HT1080 (cell line): ENCODE data around the gene C6orf118.

DNA sequence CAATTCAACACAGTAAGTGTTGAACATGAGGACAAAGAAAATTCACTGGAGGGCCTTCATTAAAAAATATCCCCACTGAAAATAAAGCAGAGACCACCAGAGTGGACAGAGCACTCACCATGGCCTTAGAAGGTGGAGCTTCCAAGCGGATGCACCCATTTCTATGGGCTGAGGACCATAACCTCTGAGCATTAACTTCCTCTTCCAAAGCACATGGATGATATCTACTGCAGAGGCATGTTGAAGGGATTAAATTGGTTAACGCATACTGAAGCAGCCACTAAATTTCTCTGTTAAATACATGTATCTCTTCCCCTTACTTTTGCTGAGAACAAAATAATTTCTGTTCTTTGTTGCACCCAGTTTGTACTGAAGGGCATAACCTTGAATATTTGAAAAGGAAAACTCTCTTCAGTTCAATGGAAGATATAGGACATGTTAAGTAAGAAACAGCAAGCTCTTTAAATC is 204.1 kb upstream of the QKI start:
RAMPAGE:
- cytosol, long total RNA = no peak
- long total RNA = no peak
- nucleus, long total RNA = no peak

RAMPAGE:
- cytosol, long total RNA = no peak
- long total RNA = no peak
- nucleus, long total RNA = no peak
These were observed 154.5 kb upstream of the QKI start for GRCh38 chr6:163260000-163260425.

DNA sequence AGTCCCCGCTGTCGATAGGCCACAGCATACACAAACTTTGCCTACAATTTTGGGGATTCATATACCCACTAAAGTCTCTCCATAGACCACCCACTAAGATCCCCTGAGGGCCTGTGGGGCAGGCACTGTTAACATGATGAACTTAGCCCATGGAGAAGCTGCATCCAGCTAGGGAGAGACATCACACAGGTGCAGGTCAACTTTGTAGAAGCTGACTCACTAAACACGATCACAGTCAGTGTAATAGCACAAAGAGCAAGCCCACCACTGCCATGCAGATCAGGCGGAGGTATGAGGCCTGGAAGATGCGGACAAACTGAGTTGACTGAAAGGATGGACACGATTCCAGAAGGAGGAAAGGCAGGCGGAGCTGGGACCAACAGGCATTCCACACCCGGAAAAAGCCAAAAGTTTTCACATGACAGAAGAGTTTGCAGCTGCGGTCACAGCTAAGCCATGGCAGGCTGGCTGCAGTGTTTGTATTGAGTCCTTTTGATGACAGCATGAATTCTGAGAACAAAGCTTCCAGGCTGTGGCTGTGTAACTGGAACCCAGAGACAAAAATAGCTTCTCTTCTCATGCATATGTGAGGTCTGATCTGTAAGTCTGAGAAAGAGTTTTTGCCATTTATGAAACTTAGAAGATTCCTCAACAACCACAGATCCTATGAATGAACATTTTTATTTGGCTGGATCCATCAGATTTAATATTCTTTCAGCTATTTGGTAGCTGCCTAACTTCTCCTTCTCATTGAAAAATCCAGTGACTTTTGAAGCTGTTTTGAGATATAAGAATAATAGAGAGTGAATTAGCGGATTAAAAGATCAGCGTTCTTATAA is 75.5 kb upstream of the QKI start:
RAMPAGE:
- cytosol, long total RNA = no peak
- long total RNA = no peak
- nucleus, long total RNA = no peak

RAMPAGE:
- cytosol, long total RNA = no peak
- long total RNA = no peak
- nucleus, long total RNA = no peak
These were observed 72.9 kb upstream of the QKI start for GRCh38 chr6:163341425-163342250.

RAMPAGE:
- cytosol, long total RNA = no peak
- long total RNA = no peak
- nucleus, long total RNA = no peak
These were observed 59.2 kb upstream of the QKI start for GRCh38 chr6:163354889-163356051.

GRCh38 chr6:163412935-163413779 is 1.4 kb upstream of the QKI start:
RAMPAGE:
- cytosol, long total RNA = no peak
- long total RNA = no peak
- nucleus, long total RNA = no peak

DNA sequence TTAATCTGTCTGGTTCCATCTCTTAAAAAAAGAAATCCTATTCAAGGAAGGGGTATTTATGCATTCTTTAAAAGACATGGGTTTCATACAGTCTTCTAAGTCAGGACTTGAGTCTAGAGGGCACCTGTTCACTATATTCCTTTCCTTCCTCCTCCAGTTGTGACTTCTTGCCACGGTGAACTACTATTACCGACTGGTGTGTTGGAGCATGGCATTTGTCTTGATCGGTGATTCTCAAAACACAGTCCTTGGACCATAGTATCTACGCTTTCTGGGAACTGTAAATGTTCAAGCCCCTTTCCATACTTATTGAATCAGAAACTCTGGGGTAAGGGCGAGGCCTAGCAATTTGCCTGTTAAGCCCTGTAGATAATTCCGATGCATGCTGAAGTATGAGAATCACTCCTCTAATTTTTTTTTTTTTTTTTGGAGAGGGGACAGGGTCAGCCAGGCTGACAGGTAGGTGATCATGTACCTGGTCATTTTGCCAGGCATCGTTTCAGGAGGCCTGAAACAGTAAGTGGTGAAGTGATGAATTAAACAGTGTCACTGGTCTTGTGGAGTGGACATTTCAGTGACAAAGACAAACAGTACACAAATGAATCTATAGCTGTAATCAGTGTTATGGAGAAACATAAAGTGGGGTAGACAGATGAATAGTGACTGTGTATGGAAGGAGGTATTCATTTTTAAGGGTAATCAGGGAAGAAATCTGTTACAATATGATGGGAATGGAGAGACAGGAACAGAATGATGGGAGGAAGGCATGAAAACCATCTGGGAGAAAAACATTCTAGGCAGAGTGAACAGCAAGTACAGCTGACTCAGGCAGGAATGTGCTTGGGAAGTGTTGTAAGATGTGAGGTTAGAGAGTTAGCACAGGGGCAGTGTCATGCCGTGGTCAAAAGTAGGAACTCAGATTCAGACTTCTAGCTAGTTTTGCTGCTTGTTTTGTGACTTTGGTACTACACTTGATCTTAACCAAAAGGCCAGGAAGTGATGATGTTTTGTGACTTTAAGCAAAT is 43.0 kb downstream of the QKI start:
RAMPAGE:
- cytosol, long total RNA = no peak
- long total RNA = no peak
- nucleus, long total RNA = no peak

RAMPAGE:
- cytosol, long total RNA = no peak
- long total RNA = no peak
- nucleus, long total RNA = no peak
These were observed 45.7 kb downstream of the QKI start for GRCh38 chr6:163460029-163460767.

DNA sequence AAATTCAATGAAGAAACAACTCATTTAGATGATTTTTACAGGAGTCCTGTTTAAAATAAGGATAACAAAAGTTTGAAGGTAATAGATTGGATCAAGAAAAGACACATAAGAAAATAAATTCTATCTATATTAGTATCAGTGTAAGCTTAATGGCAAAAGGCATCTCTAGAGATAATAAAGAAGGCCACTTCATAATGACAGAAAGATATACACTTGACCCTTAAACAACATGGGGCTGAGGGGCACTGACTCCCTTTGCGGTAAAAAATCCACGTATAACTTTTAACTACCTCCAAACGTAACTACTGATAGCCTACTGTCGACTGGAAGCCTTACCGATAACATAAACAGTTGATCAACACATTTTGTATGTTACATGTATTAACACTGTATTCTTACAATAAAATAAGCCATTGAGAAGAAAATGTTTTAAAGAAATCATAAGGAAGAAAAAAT is 57.3 kb downstream of the QKI start:
RAMPAGE:
- cytosol, long total RNA = no peak
- long total RNA = no peak
- nucleus, long total RNA = no peak

DNA sequence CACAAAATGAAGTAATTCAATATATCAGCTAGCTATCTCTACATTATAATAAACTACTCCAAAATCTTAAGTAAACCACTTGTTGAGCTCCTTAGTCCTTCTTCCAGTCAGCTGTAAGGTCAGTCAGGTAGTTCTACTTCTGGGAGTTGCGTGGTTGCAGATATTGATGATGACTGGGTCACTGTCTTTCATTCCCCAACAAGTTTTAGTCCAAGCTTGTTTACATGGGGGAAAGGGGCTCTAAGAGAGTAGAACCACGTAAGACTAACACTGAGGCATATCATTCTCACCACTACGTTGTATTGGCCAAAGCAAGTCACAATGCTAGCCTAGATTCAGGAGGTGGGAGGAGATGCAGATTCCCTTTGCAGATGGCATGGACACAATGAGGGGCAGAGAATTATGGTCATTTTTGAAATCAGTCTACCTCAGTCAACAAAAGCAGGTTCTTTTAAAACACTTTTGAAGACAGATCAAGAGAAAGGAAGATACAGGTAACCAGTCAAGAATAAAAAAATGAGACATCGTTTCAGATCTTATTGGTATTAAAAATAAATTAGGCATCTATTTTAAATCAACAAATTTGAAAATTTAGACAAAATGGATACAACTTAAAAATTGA is 58.6 kb downstream of the QKI start:
RAMPAGE:
- cytosol, long total RNA = no peak
- long total RNA = no peak
- nucleus, long total RNA = no peak

RAMPAGE:
- cytosol, long total RNA = no peak
- long total RNA = no peak
- nucleus, long total RNA = no peak
These were observed 79.7 kb downstream of the QKI start for GRCh38 chr6:163494155-163494663.

DNA sequence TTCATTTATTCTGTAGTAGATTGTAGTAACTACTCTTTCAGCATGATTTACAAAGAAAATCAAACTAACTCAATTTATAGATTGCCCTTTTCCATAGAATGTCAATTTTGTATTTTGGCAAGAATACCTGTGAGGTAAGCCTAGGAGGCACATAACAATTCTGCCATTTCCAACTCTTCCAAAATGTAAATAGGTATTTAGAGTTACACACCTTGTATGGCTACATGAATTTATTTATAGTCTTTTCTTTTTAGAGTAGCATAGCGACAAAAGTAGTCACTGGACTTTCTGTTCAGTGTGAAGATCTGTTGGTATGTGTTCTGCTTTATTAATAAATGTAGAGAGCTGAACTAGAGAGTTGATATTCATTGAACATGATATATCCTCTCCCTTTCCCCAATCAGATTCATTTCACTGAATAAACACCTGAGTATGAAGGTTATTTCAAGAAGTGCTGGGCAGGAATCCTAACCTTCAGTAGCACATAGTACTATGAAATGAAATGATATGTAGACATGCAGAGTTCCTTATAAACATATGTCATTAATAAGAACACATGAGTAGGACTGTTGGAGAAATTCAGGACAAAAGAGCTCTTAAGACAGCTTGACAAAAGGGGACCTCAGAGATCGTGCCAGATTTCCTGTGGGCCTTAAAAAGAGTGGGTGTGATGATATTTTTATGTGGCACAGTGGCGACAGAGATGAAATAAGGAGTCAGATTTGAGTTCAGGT is 104.4 kb downstream of the QKI start:
RAMPAGE:
- cytosol, long total RNA = no peak
- long total RNA = no peak
- nucleus, long total RNA = no peak

DNA sequence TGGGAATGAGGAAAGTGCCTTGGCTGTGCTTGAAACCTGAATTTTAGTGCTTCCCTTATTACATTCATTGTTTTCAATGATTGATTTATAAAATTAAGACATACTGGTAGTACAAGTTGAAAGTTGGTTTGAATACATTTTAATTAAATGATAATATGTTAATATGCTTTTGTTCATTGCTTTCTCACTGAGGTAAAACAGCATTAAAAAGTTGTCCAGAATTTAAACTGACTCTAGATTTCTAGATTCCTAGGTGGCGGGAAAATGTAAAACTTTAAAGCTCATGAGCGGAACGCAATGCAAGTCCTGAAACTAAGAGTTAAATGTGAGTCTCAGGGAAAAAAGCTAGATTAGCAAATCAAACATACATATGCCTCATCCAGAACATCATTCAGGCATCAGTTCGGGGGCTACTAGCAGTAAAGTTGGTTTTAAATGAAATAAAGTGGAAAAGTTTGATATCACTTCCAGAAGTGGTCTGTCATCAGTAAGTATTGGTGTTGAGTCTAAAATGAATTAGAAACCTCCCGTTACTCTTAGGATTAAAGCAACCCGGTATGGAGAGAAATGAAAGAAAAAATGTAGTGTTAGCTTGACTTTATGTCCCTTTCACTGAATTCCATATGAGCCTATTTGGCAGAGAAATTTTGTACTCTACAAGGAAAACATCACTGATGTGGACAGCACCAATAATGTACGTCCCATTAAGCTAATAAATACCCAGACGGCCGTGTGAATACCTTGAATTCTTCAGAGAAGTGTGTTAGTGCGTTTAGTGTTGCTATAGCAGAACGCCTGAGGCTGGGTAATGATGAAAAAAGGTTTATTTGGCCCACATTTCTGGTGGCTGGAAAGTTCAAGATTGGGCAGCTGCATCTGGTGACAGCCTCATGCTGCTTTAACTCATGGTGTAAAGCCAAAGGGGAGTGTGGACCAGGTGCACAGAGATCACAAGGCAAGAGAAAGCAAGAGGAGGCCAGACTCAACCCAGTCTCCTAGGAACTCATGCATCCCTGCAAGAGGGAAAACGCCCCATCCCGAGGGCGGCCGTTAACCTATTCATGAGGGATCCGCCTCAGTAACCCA is 164.2 kb downstream of the QKI start:
RAMPAGE:
- cytosol, long total RNA = no peak
- long total RNA = no peak
- nucleus, long total RNA = no peak

DNA sequence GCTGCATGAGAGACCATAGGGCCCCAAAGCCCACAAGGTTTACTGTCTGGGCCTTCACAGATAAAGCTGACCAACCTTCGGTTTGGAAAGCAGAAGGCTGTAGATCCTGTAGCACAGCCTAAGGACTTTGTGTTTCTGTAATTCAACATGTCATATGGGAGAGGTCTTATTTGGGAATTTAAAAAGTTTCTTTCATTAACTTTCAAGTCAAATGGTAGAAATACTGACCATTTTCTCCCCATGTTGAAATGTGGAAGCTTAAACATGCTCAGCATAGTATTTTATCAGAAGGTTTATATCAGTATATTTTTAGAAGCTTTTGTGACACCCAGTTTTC is 362.9 kb downstream of the QKI start:
RAMPAGE:
- cytosol, long total RNA = no peak
- long total RNA = no peak
- nucleus, long total RNA = no peak

RAMPAGE:
- cytosol, long total RNA = no peak
- long total RNA = no peak
- nucleus, long total RNA = no peak
These were observed 684.8 kb downstream of the QKI start for GRCh38 chr6:164098881-164100120.

RAMPAGE:
- cytosol, long total RNA = no peak
- long total RNA = no peak
- nucleus, long total RNA = no peak
These were observed 907.4 kb downstream of the C6orf118 start for GRCh38 chr6:164401966-164402416.

DNA sequence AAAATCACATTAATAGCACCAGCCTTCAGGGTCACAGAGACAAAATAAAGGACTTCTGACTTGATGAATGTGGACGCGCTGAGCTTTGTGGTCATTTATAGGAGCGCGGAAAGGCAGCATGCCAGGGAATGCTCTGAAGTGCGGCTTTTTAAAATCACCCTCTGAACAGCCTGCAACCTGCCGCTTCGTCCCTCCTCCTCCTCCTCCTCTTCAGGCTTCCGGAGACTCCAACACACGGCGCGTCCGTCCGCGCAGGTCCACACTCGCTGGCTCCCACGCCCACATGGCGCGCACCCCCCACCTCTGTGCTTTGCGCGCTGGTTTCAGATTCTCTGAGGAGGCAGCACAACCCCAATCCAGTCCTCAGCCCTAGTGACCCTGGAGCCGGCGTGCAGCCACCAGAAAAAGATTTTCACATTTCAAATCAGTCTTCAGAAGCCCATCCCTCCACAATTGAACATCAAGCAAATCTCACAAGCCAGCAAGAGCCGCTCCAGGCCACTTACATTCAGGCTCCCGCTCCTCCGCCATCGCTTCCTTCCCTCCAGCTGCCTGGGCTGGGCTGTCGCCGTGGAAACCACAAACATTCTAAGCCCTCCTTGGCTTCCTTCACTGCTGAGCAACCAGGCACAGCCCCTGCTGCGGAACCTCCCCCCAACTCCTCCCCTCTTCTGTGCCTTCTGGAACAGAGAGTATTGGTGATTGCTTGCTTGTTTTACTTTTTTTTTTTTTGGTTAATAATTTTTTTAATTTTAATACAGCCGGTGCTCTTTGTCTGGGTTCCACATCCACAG is at the start of gene C6orf118:
Gene C6orf118 (minus strand): TSS at position 550 of the 794 bp plus-strand sequence.
RAMPAGE:
- cytosol, long total RNA = no peak
- long total RNA = no peak
- nucleus, long total RNA = no peak

RAMPAGE:
- cytosol, long total RNA = no peak
- long total RNA = no peak
- nucleus, long total RNA = no peak
These were observed 141.4 kb upstream of the PDE10A start for GRCh38 chr6:165804270-165804949.

DNA sequence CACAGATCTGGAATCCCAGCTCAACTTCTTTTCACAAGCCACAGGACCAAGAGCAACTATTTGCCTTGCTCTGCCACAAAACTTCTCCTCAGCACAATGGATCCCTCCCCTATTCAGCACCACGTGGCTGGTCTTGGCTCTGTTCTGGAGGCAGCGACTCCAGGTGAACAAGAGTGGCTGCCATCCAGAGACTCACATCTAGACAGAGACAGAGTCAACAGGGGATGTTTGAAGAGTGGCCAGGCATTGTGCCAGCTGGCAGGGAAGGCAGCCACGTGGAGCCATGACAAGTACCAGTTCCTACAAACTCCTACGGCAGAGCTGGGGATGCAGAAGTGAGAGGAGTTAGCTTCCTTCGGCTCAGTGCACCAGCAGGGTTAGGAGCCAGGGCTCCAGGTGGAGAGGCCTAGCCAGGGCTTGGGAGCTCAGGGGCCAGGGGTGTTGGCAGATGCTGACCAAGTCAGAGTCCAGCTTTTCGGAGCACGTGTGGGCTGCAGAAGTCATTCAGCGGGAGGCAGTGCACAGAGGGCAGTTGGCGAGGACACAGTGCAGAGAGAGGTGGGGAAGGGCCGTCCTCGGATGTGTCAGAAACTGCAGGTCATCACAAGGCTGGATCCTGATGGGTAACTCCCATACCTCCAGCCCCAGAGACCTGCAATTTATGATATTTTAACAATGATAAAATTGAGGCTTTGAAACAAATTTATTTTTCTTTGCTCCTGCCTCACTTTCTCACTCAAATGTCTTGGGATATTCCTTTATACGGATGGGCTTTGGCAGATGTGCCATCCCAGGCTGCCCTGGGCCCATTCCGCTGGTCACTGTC is 171.7 kb upstream of the PDE10A start:
RAMPAGE:
- cytosol, long total RNA = no peak
- long total RNA = no peak
- nucleus, long total RNA = no peak

GRCh38 chr6:165885247-165885552 is 222.2 kb upstream of the PDE10A start:
RAMPAGE:
- cytosol, long total RNA = no peak
- long total RNA = no peak
- nucleus, long total RNA = no peak